Thyroid gland (tissue), 7 donors: ENCODE results near the gene SLITRK5.

DNA sequence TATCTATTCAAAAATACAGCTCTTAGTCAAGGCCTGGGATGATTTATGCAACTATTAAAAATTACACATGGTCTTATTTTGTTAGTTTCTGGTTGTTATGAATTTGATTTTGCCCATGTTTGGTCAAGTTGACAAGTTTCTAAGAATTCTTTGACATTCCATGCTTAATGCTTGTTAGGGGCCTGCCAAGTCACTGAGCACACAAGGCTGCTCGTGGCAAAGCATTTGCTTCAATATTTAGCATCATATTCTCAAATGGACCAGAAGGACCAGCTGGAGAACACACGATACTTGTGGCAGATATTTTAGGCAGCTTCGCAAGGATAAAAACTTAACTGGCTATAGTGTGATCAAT, 155.7 kb upstream of the SPRY2 start:
- PRO-cap, 2 experiments = no peak in any of the 2 experiments
- RAMPAGE, long total RNA, 5 experiments = no peak in any of the 5 experiments

- PRO-cap, 2 experiments = no peak in any of the 2 experiments
- RAMPAGE, long total RNA, 5 experiments = no peak in any of the 5 experiments
Observed at GRCh38 chr13:80654907-80655317, 314.0 kb upstream of the SPRY2 start.

- PRO-cap, 2 experiments = no peak in any of the 2 experiments
- RAMPAGE, long total RNA, 5 experiments = no peak in any of the 5 experiments
Observed at GRCh38 chr13:81340159-81340980, 999.4 kb upstream of the SPRY2 start.

DNA sequence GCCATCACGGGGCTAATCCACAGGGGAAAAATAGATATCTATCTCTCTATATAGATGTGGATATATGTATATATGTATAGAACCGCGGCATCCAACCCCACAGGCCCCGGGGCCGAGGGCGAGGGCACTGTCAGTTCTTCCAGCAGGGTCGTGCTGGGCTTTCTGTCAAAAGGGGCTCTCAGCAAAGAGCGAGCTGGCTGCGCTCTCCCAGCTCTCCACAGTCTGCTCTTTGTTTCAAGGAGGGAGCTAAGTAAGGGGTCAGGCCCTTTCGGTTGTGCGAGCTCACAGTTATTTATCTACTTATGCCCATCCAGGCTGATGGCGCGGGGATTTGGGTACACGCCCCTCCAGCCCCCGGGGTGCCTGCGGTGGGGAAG, 3.3 kb downstream of the SLITRK1 start:
- PRO-cap, 2 experiments = no peak in any of the 2 experiments
- RAMPAGE, long total RNA, 5 experiments = no peak in any of the 5 experiments

DNA sequence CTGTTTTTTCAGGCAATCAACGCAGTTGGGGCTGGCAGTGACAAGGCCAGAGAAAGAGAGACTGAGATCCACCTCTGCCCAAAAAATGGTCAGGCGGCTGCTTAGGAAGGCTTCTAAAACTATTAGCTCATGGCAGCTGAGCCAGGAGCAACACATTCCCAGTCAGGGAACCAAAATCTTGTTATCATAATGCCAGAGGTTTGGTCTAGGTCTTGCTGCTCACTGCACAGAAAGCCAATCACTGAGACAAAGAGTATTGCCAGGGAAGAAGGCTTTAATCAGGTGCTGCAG, 854.6 kb downstream of the SLITRK6 start:
- PRO-cap, 2 experiments = peak in 1 of 2 experiments; most common plus-strand start position 83 of the sequence (in 1)
- RAMPAGE, long total RNA, 5 experiments = no peak in any of the 5 experiments

- PRO-cap, 2 experiments = no peak in any of the 2 experiments
- RAMPAGE, long total RNA, 5 experiments = no peak in any of the 5 experiments
Observed at GRCh38 chr13:85205598-85205904, 593.7 kb downstream of the SLITRK6 start.

GRCh38 chr13:86909374-86909731, 761.8 kb upstream of the SLITRK5 start:
- PRO-cap, 2 experiments = no peak in any of the 2 experiments
- RAMPAGE, long total RNA, 5 experiments = no peak in any of the 5 experiments

DNA sequence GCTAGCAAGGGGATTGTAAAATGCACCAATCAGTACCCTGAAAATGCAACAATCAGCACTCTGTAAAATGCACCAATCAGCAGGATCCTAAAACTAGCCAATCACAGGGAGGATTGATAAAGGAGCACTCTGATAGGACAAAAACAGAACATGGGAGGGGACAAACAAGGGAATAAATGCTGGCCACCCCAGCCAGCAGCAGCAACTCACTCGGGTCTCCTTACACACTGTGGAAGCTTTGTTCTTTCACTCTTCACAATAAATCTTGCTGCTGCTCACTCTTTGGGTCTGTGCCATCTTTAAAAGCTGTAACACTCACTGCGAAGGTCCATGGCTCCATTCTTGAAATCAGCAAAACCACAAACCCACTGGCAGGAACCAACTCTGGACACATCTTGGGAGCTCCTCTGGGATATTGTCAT, 337.4 kb upstream of the SLITRK5 start:
- PRO-cap, 2 experiments = no peak in any of the 2 experiments
- RAMPAGE, long total RNA, 5 experiments = no peak in any of the 5 experiments

GRCh38 chr13:87670631-87671688, at the start of gene SLITRK5:
TSS of gene SLITRK5 (plus strand) at chr13:87671371.
- PRO-cap, 2 experiments = peak in 1 of 2 experiments; most common plus-strand start chr13:87671120 (in 1); most common minus-strand start chr13:87671070 (in 1)
- RAMPAGE, long total RNA, 5 experiments = start-site peak on the plus strand in 3 of 5 experiments, at chr13:87671320-87671494 at its widest, 23 to 99 reads per replicate; start-site peak on the minus strand in 1 of 5 experiments, at chr13:87671124-87671300 at its widest, 6 to 7 reads per replicate

- PRO-cap, 2 experiments = peak in 1 of 2 experiments; most common plus-strand start chr13:87672085 (in 1); most common minus-strand start chr13:87672018 (in 1)
- RAMPAGE, long total RNA, 5 experiments = start-site peak on the plus strand in 3 of 5 experiments, at chr13:87672080-87672683 at its widest, 10 to 23 reads per replicate
Observed at GRCh38 chr13:87671689-87672726, 837 bp downstream of the SLITRK5 start.

GRCh38 chr13:91174828-91175939, 223.2 kb upstream of the GPC5 start:
- PRO-cap, 2 experiments = no peak in any of the 2 experiments
- RAMPAGE, long total RNA, 5 experiments = no peak in any of the 5 experiments

DNA sequence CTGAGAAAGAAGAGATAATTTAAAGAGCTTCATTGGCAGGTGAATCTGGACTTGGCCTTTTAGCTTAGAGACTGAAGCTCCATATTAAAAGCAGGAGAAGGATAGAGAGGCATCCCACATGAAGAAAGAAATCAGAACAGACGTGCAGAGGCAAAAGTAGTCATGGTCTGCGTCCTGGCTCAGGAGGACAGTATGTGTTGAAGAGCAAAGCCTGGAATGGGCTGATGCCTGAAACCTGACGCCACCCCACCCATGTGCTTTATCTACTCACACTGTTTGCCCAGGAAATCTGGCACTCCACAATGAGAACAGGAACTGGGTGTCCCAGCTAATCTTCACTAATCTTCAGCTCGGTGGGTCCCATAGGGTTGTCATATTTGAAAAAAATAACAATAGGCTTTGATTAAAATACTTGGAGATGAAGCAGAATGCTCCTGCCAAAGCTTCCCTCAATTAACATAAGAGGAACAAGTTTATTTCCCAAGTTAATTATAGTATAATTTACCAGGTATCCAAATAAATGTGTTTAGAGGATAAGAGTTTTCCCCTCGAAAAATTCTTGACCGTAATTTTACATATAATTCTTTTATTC, 549.0 kb upstream of the GPC6 start:
- PRO-cap, 2 experiments = no peak in any of the 2 experiments
- RAMPAGE, long total RNA, 5 experiments = no peak in any of the 5 experiments

- PRO-cap, 2 experiments = no peak in any of the 2 experiments
- RAMPAGE, long total RNA, 5 experiments = no peak in any of the 5 experiments
Observed at GRCh38 chr13:94599666-94600387, 1.8 kb upstream of the GPR180 start.

DNA sequence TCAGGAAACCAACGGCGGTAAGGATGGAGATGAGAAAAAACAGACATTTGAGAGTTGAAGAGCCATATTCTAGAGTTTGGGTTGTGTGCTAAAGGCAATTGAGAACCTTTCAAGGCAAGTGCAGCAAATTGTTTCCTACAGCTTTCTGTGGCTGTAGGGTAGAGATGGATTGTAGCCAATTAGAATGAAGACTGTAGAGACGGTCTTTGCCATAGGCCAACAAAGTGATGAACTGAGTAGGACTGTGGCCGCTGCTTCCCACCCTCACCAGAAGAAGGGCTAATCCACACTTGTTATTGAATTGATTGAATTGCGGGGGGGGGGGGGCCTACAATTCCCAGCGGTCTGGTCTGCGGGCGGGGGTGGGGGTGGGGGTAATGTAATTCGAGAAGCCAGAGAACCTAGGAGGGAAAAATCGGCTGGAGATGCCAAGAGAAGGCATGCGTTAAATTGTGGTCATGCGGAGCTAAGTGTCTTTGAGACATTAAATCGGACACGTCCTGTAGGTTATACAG, 674 bp upstream of the GPR180 start:
- PRO-cap, 2 experiments = no peak in any of the 2 experiments
- RAMPAGE, long total RNA, 5 experiments = no peak in any of the 5 experiments

DNA sequence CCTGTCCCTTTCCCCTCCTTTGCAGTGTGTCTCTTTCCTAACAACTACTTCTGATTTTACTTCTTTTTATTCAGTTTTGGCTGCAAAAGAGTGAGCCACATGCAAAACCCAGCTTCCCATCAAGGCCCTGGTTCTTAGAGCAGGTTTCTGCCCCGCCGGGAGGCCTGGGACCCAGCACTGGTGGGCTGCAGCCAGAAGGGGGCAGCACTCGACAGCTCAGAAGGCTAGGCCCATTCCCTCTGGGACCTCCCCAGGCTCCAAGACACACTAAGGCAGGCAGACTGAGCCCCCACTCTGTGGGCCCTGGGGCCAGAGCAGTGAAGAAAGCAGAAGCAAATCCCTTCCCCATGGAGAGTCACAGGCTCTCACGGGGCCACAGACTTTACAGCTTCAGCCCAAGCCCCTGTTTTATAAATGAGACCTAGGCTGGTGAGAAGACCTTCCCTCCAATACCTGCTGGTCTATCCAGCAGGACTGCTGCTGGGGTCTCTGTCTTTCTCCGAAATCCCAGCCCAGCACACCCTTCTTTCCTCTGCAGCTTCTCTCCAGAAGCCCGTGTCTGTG, 109.4 kb downstream of the ABCC4 start:
- PRO-cap, 2 experiments = no peak in any of the 2 experiments
- RAMPAGE, long total RNA, 5 experiments = no peak in any of the 5 experiments

- PRO-cap, 2 experiments = peak in 1 of 2 experiments; most common plus-strand start chr13:95193783 (in 1); most common minus-strand start chr13:95193642 (in 1)
- RAMPAGE, long total RNA, 5 experiments = no peak in any of the 5 experiments
Observed at GRCh38 chr13:95193375-95193929, 107.8 kb downstream of the ABCC4 start.

DNA sequence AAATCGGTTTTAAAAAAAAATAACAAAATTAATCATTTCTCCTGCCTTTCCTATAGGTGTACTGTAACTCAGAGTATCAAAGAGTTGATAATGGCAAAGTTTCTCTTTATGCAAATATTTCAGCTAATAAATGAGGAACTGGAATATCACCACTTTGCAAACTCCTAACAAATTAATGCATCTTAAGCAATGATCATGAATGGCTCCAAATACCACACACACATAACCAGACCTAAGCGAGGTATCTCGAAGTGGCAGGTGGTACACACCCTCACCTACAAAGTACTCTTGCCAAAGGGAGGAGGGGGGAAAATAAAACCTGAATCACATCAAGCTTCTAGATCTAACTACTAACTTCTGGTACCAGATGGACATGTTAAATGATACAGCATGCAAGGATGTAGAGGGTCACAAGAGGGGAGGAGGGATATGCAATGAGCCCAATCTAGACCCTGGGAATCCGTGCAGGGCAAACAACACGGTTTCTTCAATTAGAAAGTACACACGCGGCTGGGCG, 61.4 kb downstream of the ABCC4 start:
- PRO-cap, 2 experiments = no peak in any of the 2 experiments
- RAMPAGE, long total RNA, 5 experiments = no peak in any of the 5 experiments

- PRO-cap, 2 experiments = no peak in any of the 2 experiments
- RAMPAGE, long total RNA, 5 experiments = no peak in any of the 5 experiments
Observed at GRCh38 chr13:95278559-95278931, 22.7 kb downstream of the ABCC4 start.

GRCh38 chr13:95298549-95299172, 2.6 kb downstream of the ABCC4 start:
- PRO-cap, 2 experiments = no peak in any of the 2 experiments
- RAMPAGE, long total RNA, 5 experiments = no peak in any of the 5 experiments

- PRO-cap, 2 experiments = no peak in any of the 2 experiments
- RAMPAGE, long total RNA, 5 experiments = no peak in any of the 5 experiments
Observed at GRCh38 chr13:95301998-95302389, 743 bp upstream of the ABCC4 start.